ENCODE data around the genes MRPL3 and ACKR4.

- PRO-cap, 2 experiments = no peak in any of the 2 experiments
Observed at GRCh38 chr3:131386670-131387018, 5.1 kb downstream of the NUDT16 start.

- PRO-cap, 2 experiments = no peak in any of the 2 experiments
Observed at GRCh38 chr3:131502470-131503297, at the start of gene MRPL3. MRPL3 (minus strand) TSS chr3:131502971.

DNA sequence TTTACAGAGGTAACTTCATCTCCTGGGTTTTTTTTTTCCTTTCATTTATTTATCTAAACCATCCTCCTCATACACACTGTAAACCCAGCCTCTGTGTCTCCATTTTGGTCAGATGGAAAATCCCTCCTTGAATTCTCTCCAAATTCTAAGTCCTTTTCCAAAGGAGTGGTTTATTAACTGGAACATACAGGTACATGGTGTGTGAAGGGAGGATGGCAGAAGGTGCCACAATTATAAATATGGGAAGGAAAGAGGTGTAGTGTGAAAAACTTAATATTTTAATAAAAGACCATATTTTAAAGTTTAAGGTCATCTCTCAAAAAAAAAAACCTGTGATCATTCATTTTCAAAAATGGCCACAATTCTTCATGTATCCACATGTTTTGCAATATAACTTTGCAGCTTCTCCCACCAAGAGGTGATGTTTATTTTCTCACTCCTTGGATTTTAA, 123.8 kb upstream of the CPNE4 start:
- PRO-cap, 2 experiments = no peak in any of the 2 experiments

DNA sequence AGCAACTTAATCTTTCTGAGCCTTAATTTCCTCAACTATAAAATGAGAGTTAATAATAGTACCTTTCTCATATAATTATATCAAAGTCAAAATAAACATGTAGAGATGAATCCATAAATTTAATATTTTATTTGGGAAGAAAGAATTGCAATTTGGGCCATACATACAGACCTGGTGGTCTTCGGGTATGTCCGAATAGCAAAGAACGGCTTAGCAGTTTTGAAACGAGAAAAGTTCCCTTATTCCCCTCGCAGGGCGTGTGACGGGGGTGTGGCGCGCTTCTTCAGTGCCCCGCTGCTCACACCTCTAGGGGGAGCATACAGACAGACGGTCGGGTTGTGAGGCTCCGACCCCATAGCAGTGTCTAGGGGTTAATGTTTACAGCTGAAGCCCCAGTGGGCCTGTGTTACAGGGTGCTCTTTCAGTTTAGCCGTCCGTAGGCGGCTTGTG, 32.6 kb upstream of the ACP3 start:
- PRO-cap, 2 experiments = no peak in any of the 2 experiments

- PRO-cap, 2 experiments = no peak in any of the 2 experiments
Observed at GRCh38 chr3:132346471-132346817, 29.2 kb downstream of the ACP3 start.

- PRO-cap, 2 experiments = no peak in any of the 2 experiments
Observed at GRCh38 chr3:132596817-132597376, at the start of gene ACKR4. ACKR4 (plus strand) TSS chr3:132597270.

GRCh38 chr3:133167475-133167771, 129.2 kb downstream of the TMEM108 start:
- PRO-cap, 2 experiments = no peak in any of the 2 experiments

DNA sequence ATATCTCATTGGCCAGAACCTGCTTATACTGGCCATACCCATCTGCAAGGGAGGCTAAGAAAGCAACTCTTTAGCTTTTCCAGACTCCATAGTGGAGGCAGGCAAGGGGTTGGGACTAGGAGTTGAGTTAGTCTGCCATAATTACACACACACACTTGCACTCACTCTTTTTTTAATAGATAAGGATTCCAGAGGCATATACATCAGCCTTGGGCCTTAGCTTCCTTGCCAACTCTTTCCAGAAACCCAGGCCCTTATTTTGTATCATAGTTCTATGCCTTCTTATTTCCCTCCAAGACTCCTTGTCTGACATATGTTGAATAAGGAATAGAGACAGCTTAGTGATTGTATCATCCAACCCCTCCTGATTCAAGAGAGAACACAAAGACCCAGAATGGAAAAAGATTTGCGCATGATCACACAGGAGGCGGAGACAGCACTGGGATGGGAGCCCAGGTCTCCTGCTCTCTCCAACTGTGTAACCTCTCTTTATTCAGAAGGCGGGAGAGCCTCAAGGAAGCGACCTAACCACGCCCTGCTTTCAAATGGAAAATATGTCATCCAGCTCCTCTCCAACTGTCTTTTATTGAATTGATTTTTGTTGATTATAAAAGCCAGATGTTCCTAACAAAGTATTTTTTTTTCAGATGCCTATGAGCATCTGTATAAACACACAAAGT, 74.2 kb downstream of the BFSP2 start:
- PRO-cap, 2 experiments = no peak in any of the 2 experiments

DNA sequence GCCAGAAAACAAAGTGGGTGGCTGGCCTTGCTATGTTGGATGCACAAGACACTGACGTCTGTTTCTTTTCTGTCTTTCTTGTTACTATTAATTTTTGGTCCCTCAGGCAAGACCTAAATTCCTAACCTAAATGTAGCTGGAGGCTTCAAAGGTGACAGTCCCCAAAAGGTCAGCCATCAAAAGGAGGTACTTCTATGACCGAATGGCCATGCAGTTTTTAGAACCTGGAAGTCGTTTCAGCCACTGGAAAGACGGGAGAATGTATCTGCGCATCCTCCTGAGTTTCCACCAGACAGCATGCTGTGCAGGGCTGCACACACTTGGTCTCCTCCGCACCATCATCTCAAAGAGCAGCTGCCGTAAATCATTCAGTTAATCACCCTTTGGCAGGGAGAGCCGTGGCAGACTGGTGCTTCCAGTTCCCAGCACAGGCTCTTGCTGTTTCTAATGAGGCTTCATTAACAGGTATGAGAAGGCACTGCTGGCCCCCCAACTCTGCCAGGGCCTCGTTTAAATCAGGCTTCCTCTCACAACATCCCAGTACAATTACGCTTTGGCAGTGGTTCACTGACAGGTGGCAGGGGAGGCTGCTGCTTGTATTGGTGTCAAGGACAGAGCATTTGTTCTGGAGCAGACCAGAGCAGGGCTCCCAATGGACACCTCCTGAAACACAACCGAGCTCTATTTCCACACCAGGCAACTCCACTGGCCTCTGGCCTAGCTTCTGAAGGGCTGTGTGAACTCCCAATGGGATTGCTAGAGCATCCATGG, 77.0 kb downstream of the BFSP2 start:
- PRO-cap, 2 experiments = no peak in any of the 2 experiments

GRCh38 chr3:133506357-133506675, 67.2 kb upstream of the CDV3 start:
- PRO-cap, 2 experiments = no peak in any of the 2 experiments

- PRO-cap, 2 experiments = no peak in any of the 2 experiments
Observed at GRCh38 chr3:133957113-133957674, 61.5 kb upstream of the RAB6B start.

DNA sequence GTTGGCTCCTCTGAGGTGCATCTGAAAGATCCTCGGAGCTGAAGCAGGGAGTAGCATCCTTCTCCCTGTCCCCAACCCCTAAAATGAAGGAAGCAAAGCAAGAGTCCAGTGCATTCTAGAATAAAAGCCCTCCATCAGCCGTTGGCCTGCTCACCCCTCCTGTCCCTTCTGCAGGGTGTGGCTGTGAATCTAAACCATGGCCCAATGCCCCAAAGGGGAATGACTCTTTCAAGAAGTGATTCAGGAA, 38.6 kb downstream of the SLCO2A1 start:
- PRO-cap, 2 experiments = no peak in any of the 2 experiments

- PRO-cap, 2 experiments = no peak in any of the 2 experiments
Observed at GRCh38 chr3:134242705-134242965, 8.0 kb downstream of the RYK start.

GRCh38 chr3:134249384-134250726, 804 bp downstream of the RYK start:
- PRO-cap, 2 experiments = no peak in any of the 2 experiments

GRCh38 chr3:134312432-134313209, 61.6 kb downstream of the AMOTL2 start:
- PRO-cap, 2 experiments = no peak in any of the 2 experiments

DNA sequence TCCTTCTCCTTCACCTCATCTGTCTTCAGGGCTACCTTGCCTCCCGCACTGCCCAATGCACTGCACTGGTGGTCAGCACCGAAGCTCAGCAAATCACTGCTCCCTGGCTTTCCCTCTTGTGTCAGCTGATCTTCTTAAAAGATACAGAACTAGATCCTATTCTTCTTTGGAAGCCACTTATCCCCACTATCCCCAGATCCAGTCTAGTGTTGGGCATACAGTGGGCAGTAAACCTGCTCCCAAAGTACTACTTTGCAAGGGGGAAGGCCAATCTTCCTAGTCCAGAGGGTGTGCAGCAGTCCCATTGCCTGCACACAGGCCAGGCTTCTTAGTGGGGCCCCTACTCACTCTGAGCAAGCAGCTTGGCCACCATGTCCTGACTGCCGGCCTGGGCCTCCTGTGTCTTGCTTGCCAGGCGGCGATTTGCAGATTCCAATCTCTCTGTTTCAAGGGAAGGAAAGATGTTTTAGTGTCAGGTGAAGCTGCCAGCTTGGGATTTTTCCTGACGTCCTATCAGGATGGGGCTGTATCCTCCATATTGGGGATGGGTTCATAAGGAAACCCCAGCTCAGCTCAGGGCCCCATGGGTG, 8.7 kb downstream of the AMOTL2 start:
- PRO-cap, 2 experiments = no peak in any of the 2 experiments

GRCh38 chr3:134407234-134407897, 33.1 kb upstream of the AMOTL2 start:
- PRO-cap, 2 experiments = no peak in any of the 2 experiments

- PRO-cap, 2 experiments = no peak in any of the 2 experiments
Observed at GRCh38 chr3:135257477-135258095, 462.5 kb downstream of the EPHB1 start.

- PRO-cap, 2 experiments = no peak in any of the 2 experiments
Observed at GRCh38 chr3:135658903-135659349, 306.6 kb upstream of the PPP2R3A start.

DNA sequence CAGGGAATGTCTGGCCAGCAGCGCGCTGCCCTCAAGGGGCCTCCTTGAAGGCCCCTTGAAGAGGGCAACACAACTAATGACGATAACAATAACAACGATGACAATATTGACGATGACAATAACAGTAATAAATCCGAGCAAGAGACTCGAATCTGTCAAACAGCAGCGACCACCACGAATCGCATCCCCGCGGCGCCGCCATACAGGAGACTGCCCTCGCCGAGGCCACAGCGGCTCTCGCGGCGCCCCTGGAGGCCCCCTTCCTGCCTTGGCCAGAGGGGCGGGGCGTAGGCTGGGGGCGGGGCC, 277 bp upstream of the PPP2R3A start:
- PRO-cap, 2 experiments = peak in 1 of 2 experiments; most common minus-strand start position 238 of the sequence (in 1)